OCI-LY7 (cell line): ENCODE measurements around a stretch of chr10.

- PRO-cap = no peak
- RAMPAGE, long total RNA = no peak
Measured at GRCh38 chr10:103078125-103078508, 115.0 kb downstream of the NT5C2 start.

DNA sequence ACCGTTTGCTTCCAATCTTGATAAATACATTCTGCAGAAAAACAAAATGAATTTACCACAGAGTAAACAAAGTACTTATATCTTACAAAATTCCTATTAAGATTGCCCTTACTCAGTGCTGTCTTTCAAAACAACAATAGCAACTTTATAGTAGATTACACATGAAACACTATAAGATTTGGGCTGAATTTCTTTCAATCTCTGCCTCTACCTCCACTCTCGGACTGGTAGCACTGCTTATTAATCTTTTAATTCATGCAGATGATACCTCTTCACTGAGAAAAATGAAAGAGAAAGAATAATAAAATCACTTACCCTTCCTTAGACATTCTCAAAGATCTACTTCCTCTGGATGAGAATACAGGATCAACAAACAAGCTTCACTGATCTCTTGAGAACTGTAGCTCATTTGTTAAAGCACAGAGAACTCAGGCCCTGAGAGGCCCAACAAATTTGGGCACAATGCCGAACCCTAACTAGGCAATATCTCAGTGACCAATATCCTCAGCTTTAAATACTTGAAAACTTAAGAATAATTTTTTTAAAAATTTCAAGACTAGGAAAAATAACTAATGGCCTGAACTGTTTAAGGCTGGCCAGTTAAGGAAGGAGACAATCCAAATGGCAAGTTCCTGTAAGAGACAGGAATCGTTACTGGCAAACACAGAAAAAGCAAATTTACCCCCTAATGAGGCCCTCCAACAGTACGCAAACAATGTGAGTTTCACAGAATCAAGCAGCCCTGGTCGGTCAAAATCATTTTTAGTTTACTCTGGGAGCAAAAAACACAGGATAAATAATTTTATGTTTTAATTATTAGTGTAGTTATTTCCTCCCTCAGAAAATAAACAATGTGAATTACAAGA lies 39.9 kb downstream of the NT5C2 start:
- PRO-cap = no peak
- RAMPAGE, long total RNA = no peak

DNA sequence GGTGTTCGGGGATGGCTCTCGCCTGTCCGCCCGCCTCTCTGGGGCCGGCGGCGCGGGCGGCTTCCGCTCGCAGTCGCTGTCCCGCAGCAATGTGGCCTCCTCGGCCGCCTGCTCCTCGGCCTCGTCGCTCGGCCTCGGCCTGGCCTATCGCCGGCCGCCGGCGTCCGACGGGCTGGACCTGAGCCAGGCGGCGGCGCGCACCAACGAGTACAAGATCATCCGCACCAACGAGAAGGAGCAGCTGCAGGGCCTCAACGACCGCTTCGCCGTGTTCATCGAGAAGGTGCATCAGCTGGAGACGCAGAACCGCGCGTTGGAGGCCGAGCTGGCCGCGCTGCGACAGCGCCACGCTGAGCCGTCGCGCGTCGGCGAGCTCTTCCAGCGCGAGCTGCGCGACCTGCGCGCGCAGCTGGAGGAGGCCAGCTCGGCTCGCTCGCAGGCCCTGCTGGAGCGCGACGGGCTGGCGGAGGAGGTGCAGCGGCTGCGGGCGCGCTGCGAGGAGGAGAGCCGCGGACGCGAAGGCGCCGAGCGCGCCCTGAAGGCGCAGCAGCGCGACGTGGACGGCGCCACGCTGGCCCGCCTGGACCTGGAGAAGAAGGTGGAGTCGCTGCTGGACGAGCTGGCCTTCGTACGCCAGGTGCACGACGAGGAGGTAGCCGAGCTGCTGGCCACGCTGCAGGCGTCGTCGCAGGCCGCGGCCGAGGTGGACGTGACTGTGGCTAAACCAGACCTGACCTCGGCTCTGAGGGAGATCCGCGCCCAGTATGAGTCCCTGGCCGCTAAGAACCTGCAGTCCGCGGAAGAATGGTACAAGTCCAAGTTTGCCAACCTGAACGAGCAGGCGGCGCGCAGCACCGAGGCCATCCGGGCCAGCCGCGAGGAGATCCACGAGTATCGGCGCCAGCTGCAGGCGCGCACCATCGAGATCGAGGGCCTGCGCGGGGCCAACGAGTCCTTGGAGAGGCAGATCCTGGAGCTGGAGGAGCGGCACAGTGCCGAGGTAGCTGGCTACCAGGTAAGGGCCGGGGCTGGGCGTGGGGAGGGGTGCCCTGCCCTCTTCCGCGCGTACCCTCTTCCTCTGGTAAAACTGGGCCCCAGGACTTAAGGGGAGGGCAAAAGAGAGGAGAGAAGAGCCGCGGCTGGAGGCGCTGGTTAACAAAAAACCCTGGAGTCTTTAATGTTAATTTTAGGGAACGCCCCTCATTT lies 727 bp downstream of the INA start:
- PRO-cap = no peak
- RAMPAGE, long total RNA = no peak

GRCh38 chr10:103397388-103397743 lies 940 bp downstream of the PDCD11 start:
- PRO-cap = no peak
- RAMPAGE, long total RNA = no peak

- PRO-cap = no peak
- RAMPAGE, long total RNA = no peak
Measured at GRCh38 chr10:103441677-103442442, 10.3 kb downstream of the CALHM2 start.

DNA sequence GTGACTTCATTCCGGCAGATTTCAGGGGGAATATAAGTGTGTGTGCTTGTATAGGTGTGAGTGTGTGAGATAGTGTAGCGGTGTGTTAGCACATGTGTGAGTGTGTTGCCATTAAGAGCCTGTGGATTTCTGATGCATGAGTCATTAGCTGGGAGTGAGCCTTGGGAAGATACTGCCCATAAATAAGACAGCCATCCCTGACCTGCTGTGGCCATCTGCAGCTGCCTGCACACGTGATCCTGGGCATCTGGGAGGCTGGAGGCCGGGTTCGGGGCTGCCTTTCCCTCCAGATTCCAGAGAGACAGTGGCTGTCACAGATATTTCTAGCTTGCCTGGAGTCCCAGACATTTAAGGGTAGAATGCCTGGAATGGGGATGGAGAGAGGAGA lies 1.5 kb upstream of the NEURL1 start:
- PRO-cap = no peak
- RAMPAGE, long total RNA = no peak

- PRO-cap = no peak
- RAMPAGE, long total RNA = no peak
Measured at GRCh38 chr10:103601595-103602194, 108.2 kb downstream of the NEURL1 start.

DNA sequence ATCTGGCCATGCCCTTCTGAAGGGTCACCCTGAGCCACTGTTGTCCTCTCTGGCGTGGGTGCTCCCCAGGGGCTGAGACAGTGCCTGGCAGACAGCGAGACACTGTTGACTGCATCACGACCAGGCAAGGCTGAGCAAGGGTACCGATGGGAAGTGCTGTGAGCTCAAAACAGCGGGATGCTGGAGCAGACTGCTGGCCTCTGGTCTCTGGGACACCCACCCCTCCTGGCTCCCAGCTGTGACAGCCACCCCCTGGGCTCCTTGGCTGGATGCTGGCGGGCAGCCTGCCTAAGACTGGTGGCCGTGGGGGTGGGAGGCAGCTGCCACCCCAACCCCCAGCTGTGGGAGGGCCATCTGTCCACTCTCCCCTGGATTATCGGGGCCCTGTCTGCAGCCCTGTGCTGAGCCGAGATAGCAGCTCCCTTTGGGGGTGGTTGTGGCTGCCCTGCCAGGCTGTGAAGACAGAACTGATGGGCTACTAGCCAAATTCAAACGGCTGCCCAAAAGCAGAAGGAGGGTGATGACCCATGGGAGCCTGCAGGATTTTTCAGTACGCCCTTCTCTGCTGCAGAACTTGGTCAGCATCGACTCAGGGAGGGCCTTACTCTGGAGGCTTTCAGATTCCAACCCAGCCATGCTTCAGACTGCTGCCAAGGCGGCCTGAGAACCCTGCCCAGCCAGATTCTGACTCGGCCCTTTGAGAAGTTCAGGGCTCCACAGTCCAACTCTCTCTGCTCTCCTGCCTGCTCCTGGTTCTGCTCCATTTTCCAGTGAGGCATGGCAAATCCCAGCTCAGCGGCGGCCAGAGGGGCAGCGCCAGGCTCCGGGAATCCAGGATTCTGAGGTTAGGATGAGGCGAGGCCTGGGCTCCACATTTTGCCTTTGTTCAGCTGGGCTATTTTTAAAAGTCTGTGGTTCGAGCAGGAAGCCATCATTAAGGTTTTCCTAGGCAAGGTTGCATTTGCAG lies 125.3 kb downstream of the NEURL1 start:
- PRO-cap = no peak
- RAMPAGE, long total RNA = no peak

GRCh38 chr10:103619777-103620672 lies 126.5 kb downstream of the NEURL1 start:
- PRO-cap = no peak
- RAMPAGE, long total RNA = no peak

GRCh38 chr10:103637622-103638813 lies 144.5 kb downstream of the NEURL1 start:
- PRO-cap = no peak
- RAMPAGE, long total RNA = no peak

- PRO-cap = bidirectional peak, plus-strand start at chr10:103678395, minus-strand start at chr10:103678227
- RAMPAGE, long total RNA = no peak
Measured at GRCh38 chr10:103677822-103678621, 177.4 kb downstream of the SH3PXD2A start.

GRCh38 chr10:103739307-103740080 lies 115.9 kb downstream of the SH3PXD2A start:
- PRO-cap = no peak
- RAMPAGE, long total RNA = no peak

GRCh38 chr10:103745642-103746267 lies 109.6 kb downstream of the SH3PXD2A start:
- PRO-cap = no peak
- RAMPAGE, long total RNA = no peak

DNA sequence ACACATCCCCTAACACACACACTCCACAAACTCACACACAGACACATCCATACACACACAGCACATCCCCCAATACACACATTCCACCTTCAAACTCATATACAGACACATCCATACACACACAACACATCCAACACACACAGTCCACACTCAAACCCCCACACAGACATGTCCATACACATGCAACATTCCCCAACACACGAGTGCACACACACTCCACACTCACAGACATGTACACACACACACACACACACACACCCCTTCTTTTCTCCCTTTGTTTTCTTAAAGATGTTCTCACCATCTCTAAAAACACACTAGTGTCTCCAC lies 19.0 kb downstream of the SH3PXD2A start:
- PRO-cap = no peak
- RAMPAGE, long total RNA = no peak

GRCh38 chr10:103849767-103850967 lies 5.2 kb downstream of the SH3PXD2A start:
- PRO-cap = no peak
- RAMPAGE, long total RNA = no peak

GRCh38 chr10:103894241-103894935 lies 23.6 kb downstream of the STN1 start:
- PRO-cap = no peak
- RAMPAGE, long total RNA = no peak

DNA sequence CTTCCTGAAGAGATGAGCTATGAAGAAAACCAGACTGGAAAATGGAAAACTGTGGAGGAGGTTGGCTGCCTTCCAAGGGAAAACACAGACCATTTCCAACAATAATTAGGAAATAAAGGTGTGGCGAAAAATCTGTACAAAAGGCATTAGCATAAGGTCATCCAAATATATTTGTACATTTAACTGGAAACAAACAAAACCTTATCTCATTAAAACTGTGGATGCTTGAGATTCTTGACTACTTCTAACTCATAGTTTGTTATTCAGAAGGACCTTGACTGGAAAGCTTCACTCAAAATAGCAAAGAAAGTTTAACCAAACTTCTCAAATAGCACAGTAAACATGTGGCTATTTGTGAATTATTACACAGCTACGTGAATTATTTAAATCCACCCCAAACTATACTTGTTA lies 1.6 kb downstream of the STN1 start:
- PRO-cap = no peak
- RAMPAGE, long total RNA = no peak

DNA sequence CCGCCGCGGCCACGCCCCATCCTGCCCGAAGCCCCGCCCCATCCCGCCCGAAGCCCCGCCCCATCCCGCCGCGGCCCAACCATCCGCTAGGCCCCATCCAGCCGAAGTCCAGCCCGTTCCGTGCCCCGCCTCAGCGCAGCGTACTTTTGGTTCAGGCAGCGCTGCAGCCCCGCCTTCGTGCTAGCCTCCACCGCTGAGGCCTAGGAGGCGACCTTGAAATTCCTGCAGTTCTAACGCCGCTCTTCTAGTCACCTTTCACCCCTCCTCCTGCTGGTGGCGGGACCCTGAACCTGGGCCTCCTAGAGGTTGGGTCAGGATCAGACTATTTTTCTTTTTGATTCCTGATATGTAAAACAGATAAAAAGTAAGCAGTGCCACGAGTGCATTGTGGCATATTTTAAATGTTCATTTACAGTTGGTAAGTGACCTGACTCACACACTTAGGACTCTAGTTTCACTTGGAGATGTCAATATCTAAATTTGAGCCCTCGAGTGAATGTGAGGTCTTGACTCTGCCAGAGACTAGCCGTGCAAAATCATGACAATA lies 458 bp upstream of the STN1 start:
- PRO-cap = bidirectional peak, plus-strand start at position 180 of the sequence, minus-strand start outside the sequence
- RAMPAGE, long total RNA = no peak

GRCh38 chr10:104002080-104003417 lies 35.6 kb downstream of the SLK start:
- PRO-cap = no peak
- RAMPAGE, long total RNA = no peak

- PRO-cap = bidirectional peak, plus-strand start at chr10:104121107, minus-strand start at chr10:104121092
- RAMPAGE, long total RNA = no peak
Measured at GRCh38 chr10:104120728-104121787, 913 bp upstream of the SFR1 start.